Hematopoietic multipotent progenitor cell (in vitro differentiated cells): ENCODE measurements around the genes MMD2 and CCZ1.

- CAGE, long polyA plus RNA: no peak
Measured at GRCh38 chr7:4958843-4959690, at the start of gene MMD2. Gene MMD2 (minus strand): TSS chr7:4959187.

- CAGE, long polyA plus RNA: no peak
Measured at GRCh38 chr7:5248119-5248949, 34.4 kb upstream of the SLC29A4 start.

GRCh38 chr7:5273568-5274388, 9.0 kb upstream of the SLC29A4 start:
- CAGE, long polyA plus RNA: no peak

- CAGE, long polyA plus RNA: no peak
Measured at GRCh38 chr7:5332364-5333084, 49.8 kb downstream of the SLC29A4 start.

DNA sequence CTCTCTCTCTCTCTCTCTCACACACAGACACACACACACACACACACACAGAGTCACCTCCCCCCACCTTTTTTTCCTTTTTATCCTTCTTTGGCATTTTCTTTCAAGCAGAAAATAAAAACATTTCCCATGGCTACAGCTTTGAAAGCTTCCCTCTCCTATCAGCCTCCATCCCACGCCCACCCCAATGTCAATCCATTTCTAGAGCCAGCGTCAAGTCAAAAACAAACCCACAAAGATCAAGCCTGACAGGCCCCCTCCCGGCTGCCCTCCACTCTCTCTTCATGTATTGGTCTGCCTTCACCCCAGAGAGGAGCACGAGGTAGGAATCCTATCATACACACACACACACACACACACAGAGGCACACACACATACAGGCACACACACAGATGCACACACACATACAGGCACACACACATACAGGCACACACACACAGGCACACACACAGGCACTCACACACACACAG, 7.9 kb upstream of the TNRC18 start:
- CAGE, long polyA plus RNA: no peak

- CAGE, long polyA plus RNA: no peak
Measured at GRCh38 chr7:5519467-5519874, 5.9 kb upstream of the FBXL18 start.

GRCh38 chr7:5526949-5527178, 3.5 kb downstream of the ACTB start:
- CAGE, long polyA plus RNA: no peak

GRCh38 chr7:5897469-5897995, 1.0 kb upstream of the CCZ1 start:
- CAGE, long polyA plus RNA: no peak

- CAGE, long polyA plus RNA: no peak
Measured at GRCh38 chr7:5898325-5899032, at the start of gene CCZ1. Gene CCZ1 (plus strand): TSS chr7:5898733.

DNA sequence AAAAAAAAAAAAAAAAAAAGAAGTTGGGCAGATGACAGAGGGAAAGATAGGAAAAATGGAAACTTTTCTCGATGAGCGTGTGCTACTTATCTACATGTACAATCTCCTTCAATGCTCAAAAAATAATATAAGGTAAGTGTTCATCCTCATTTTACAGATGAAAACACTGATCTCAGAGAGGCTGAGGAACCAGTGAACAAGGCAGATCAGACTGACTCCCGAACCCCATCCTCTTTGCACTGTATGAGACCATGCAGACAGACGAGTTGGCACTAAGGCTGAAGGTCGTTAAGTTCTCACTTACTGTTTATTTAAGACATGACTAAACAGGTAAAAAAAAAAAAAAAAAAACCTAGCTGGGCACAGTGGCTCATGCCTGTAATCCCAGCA, 3.6 kb downstream of the EIF2AK1 start:
- CAGE, long polyA plus RNA: no peak

GRCh38 chr7:6243051-6243770, 29.2 kb downstream of the CYTH3 start:
- CAGE, long polyA plus RNA: no peak

- CAGE, long polyA plus RNA: no peak
Measured at GRCh38 chr7:6260455-6261226, 11.8 kb downstream of the CYTH3 start.

- CAGE, long polyA plus RNA: no peak
Measured at GRCh38 chr7:6419167-6419843, 28.4 kb downstream of the DAGLB start.

- CAGE, long polyA plus RNA: no peak
Measured at GRCh38 chr7:6460311-6461263, 12.8 kb upstream of the DAGLB start.

GRCh38 chr7:6505869-6506406, 22.0 kb upstream of the KDELR2 start:
- CAGE, long polyA plus RNA: no peak

- CAGE, long polyA plus RNA: no peak
Measured at GRCh38 chr7:6531074-6531527, 20.2 kb downstream of the GRID2IP start.

DNA sequence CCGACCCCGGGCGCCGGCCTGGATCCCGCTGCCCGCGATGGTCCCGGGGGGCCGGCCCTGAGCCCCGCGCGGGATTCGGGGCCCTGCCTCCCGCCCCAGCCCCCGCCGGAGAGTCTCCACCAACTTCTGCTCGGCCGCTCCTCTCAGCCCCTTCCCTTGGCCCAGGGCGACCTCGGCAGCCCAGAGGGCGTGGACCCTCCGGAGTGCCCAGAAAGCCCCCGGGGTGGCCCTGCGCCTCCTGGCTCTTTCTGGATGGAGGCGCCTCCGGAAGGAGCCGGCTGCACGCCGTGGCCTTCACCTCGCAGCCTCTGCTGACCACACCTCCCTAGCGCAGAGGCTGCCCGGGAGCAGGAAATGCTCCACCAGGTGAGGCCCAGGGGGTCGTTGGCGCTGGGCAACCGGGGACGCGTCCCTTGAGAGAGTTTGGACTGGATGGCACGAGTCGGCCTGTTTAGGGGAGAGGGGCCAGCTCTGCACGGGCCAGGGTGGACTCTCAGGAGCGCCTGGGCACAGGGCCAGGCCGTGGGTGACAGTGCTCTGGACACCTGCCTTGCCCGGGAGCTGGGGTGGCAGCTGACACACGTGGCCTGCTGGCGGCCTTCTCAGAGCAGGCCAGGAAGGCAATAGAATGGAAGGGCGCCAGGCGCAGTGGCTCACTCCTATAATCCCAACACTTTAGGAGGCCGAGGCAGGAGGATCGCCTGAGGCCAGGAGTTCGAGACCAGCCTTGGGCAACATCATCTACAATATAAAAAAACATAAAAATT, 594 bp downstream of the ZNF853 start:
- CAGE, long polyA plus RNA: no peak

GRCh38 chr7:6641813-6642121, 4.6 kb downstream of the ZNF316 start:
- CAGE, long polyA plus RNA: no peak

GRCh38 chr7:6854554-6855512, 28.8 kb upstream of the CCZ1B start:
- CAGE, long polyA plus RNA: no peak

- CAGE, long polyA plus RNA: no peak
Measured at GRCh38 chr7:7785130-7785730, 66.8 kb upstream of the RPA3 start.